ENCODE data around the gene TSPO.

DNA sequence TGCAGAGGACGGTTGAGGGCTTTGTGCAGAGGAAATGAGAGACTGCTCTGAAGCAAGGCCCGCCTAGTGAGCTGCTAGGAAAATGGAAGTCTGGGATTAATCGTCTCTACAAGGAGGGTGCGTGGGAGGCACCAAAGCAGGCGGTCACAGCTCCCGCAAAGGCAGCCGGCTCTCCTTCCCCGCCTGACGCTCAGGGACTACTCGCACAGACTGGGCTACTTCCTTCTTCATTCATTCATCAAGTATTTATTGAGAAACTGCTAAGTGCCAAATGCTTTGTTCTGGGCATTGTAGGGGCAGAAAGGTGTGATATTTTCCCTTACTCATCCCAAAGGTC, 463 bp upstream of the NAGA start:
- PRO-cap: no peak
- RAMPAGE, long total RNA, 4 experiments: no peak in any of the 4 experiments

DNA sequence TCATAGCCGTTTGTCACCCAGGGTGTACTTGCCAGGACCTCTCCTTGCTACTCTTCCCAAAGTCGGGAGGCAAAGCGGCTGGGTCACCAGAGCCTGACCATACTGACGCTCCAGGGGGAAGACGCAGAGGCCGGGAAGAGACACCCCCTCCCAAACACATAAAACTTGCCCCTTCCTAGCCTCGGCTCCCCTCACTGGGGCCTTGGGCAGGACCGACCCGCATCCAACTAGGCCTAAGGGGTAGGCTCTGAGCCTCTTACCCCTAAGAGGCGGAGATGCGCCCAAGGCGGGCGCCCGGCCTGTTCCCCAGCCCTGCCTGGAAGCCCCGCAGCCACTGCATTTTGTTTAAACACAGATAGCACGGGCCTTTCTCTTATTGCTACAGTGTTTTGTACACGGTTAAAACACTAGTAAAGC, 483 bp upstream of the SMDT1 start:
- PRO-cap: no peak
- RAMPAGE, long total RNA, 4 experiments: no peak in any of the 4 experiments

DNA sequence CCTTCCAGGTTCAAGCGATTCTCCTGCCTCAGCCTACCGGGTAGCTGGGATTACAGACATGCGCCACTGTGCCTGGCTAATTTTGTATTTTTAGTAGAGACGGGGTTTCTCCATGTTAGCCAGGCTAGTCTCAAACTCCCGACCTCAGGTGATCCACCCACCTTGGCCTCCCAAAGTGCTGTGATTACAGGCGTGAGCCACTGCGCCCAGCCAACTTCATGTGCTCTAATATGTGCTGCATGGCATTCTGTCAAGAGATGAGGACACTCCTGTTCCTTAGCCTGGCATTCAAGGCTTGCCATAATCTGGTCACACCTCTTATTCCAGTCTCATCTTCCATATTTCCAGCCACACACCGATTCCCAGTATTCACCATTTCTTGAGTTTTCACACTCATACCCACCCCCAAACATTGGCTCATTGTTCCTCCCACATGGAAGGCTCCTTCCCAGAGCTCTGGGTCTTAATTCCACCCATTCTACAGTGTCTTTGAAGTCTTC, 2.8 kb downstream of the SMDT1 start:
- PRO-cap: no peak
- RAMPAGE, long total RNA, 4 experiments: no peak in any of the 4 experiments

DNA sequence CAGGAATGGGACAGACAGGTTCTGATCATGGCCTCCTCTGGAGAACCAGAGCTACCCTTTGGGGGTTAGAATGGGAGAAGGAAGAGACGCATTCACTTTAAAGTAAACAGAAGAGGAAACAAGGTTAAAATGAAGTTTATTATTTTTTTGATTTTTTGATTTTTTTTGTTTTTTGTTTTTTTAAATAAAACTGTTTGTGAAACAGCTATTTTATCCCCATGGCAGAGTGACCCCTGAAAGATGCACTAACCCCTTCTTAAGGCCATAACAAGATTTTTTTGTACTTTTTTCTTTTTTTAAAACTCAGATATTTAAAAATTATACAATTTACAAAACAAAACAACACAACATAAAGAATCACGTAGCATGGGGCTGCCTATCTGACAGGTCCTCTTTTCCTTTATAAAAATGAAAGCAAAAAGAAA, 29.3 kb upstream of the CYP2D6 start:
- PRO-cap: no peak
- RAMPAGE, long total RNA, 4 experiments: no peak in any of the 4 experiments

- PRO-cap: no peak
- RAMPAGE, long total RNA, 4 experiments: no peak in any of the 4 experiments
Measured at GRCh38 chr22:42180298-42181239, 50.0 kb upstream of the CYP2D6 start.

DNA sequence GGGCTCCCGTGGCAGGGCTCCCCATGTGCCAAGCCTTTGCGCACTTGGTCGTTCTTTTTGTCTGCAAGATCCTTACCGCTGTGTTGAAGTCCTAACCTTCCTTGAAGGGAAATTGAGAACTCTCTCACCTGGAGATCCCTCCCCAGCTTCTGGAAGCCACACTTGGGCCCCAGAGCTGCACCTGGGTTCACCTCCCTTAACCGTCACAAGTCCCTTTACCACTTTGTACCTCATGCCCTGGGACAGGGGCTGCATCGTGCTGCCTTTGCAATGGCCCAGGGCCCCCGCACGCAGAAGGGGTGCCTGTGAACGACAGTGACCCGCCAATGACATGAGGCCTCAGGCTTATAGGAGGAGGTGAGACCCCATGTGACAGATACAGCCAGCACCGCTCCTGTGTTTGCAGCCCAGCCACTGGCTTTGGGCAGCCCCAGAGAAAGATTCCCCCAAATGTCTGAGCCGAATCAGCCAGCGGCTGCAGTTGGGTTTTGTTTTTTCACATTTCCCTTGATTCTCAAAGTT, 77.7 kb upstream of the TCF20 start:
- PRO-cap: no peak
- RAMPAGE, long total RNA, 4 experiments: no peak in any of the 4 experiments

GRCh38 chr22:42375866-42376518, 56.2 kb downstream of the NFAM1 start:
- PRO-cap: no peak
- RAMPAGE, long total RNA, 4 experiments: no peak in any of the 4 experiments

DNA sequence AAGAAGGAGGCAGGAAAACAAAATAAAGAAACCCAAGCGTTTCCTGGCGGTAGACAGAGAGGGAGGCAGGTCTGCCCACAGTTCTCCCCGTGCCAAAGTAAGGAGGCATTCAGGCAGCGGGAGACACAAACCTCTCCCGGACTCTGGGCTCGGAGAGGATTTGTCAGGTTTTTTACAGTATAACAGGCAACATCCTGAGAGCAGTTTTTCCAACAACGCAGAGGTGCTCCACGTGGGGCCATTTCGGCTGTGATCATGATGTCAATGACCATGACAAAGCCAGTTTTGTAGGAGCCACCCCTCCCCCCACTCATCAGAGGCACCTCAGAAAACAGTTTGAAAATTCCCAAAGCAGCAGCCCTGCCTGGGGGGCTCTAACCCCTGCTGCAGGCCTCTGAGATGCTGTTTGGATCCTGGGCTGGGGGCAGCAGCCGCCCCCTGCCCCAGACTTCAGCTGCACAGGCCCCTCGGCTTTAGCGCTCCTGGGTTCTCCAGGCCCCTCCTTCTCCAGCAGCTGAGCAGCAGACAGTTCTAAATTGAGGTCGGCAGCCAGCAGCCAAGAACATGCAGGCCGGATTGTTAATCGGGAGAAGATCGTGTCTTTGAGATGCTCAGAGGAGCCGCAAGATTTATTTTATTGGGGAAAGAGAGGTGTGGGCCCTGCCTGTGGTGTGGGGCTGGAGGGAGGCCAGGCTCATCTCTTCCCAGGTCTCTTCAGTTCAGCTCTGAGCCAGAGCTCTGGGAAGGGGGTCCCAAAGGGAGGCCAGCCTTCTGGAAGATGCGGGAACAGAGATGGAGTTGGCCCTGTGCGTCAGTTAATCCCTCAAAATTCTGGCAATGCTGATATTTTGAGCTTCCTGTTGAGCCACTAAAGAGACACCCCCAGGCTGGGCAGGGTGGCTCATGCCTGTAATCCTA, 19.3 kb downstream of the NFAM1 start:
- PRO-cap: no peak
- RAMPAGE, long total RNA, 4 experiments: no peak in any of the 4 experiments

GRCh38 chr22:42518382-42518670, 1.3 kb downstream of the RRP7A start:
- PRO-cap: no peak
- RAMPAGE, long total RNA, 4 experiments: no peak in any of the 4 experiments

- PRO-cap: no peak
- RAMPAGE, long total RNA, 4 experiments: no peak in any of the 4 experiments
Measured at GRCh38 chr22:42537094-42537753, 16.5 kb upstream of the SERHL2 start.

DNA sequence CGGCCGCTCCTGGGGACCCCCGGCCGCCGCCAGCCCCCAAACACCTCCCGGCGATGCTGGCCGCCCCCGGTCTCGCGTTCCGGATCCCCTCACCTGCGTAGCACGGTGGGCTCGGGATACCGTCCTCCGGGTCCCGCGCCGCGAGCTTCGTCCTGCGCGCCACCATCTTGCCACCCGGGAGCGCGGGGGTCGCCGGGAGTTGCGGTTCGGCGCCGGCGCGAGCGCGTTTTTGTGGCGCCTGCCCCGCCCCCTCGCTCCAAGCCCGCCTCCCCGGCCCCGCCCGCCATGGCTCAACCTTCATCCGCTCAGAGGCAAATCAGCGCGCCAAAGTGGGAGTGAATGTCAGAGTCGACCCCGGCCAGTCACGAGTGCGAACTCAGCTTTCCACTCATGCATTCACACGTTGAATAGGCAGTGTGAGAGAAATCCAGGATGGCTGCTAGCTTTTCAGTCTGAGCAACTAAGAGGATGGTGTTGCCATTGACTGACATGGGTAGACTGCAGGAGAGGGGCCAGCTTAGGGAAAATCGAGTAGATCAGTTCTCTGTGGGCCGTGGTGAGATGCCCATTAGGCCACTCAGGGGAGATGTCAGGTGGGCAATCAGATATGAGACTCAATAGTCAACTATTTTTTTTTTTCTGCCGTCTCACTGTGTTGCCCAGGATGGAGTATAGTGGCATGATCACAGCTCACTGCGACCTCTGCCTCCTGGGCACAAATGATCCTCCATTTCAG, 28.2 kb downstream of the SERHL2 start:
- PRO-cap: no peak
- RAMPAGE, long total RNA, 4 experiments: start-site peak on the minus strand in 1 of 4 experiments, centred at position 189 of the sequence, 32 reads per replicate

GRCh38 chr22:42686647-42687126, 34.0 kb downstream of the A4GALT start:
- PRO-cap: no peak
- RAMPAGE, long total RNA, 4 experiments: no peak in any of the 4 experiments

DNA sequence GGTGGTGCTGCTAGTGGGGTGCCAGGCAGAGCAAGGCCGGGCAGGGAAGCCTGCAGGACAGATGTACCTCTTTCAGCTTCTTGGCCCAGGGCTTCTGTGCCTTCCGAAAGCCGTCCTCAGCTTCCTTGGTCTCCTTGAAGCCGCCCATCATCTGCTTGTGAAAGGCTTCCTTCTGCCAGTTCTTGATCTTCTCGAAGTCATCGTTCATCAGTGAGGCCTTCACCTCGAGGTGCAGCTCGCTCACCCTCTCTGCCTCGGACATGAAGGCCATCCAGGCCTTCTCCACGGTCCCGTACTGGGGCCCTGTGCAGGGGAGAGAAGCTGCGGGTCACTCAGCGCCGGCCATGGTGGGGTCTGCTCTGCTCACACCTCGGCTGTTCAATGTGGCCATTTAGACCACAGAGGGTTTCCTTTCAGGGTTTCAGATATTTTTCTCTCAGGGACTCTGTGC, 33.8 kb upstream of the ARFGAP3 start:
- PRO-cap: no peak
- RAMPAGE, long total RNA, 4 experiments: no peak in any of the 4 experiments

GRCh38 chr22:42934247-42934911, 77.3 kb upstream of the ARFGAP3 start:
- PRO-cap: no peak
- RAMPAGE, long total RNA, 4 experiments: no peak in any of the 4 experiments

GRCh38 chr22:42937155-42937998, 77.6 kb downstream of the PACSIN2 start:
- PRO-cap: no peak
- RAMPAGE, long total RNA, 4 experiments: start-site peak on the plus strand in 1 of 4 experiments, at chr22:42937703-42937712 at its widest, 7 reads per replicate

- PRO-cap: no peak
- RAMPAGE, long total RNA, 4 experiments: no peak in any of the 4 experiments
Measured at GRCh38 chr22:43036090-43036755, 21.3 kb upstream of the PACSIN2 start.

DNA sequence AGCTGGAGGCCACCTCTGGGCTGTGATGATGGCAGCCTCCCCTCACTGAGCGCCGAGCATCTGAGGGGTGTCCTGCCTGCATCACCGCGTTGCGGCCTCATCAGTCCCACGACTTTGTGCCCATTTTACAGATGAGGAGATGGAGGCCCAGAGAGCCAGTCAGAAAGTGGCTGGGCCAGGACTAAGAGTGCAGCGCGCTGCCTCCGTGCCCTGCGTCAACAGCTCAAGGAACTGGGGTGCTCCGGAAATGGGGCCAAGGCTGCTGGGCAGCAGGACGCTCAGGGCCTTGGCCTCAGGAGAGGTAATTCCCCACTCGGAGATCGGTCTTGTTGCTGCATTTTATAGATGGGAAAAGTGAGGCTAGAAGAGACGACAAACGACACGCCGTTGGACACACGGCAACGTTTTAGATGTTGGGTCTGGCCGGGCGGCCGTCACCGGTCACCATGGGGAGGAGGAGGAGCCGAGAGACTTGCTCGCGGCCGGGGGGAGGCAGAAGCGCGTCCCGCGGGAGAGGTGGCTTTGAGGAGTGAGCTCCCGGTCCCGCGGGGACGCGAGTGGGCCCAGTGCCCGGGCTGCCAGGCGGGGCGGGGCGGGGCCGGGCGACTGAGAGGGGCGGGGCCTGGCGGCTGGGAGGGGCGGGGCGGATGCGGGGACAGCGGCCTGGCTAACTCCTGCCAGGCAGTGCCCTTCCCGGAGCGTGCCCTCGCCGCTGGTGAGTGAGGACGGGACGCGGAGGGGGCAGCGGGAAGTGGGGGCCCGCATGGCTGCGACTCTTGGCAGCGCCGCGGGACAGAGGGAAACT, at the start of gene TSPO:
Gene TSPO, plus strand, starts transcription at position 670 of the 805 bp plus-strand sequence.
- PRO-cap: no peak
- RAMPAGE, long total RNA, 4 experiments: start-site peak on the plus strand in 4 of 4 experiments, centred at positions 669 to 679 of the sequence, 401 to 2,212 reads per replicate

DNA sequence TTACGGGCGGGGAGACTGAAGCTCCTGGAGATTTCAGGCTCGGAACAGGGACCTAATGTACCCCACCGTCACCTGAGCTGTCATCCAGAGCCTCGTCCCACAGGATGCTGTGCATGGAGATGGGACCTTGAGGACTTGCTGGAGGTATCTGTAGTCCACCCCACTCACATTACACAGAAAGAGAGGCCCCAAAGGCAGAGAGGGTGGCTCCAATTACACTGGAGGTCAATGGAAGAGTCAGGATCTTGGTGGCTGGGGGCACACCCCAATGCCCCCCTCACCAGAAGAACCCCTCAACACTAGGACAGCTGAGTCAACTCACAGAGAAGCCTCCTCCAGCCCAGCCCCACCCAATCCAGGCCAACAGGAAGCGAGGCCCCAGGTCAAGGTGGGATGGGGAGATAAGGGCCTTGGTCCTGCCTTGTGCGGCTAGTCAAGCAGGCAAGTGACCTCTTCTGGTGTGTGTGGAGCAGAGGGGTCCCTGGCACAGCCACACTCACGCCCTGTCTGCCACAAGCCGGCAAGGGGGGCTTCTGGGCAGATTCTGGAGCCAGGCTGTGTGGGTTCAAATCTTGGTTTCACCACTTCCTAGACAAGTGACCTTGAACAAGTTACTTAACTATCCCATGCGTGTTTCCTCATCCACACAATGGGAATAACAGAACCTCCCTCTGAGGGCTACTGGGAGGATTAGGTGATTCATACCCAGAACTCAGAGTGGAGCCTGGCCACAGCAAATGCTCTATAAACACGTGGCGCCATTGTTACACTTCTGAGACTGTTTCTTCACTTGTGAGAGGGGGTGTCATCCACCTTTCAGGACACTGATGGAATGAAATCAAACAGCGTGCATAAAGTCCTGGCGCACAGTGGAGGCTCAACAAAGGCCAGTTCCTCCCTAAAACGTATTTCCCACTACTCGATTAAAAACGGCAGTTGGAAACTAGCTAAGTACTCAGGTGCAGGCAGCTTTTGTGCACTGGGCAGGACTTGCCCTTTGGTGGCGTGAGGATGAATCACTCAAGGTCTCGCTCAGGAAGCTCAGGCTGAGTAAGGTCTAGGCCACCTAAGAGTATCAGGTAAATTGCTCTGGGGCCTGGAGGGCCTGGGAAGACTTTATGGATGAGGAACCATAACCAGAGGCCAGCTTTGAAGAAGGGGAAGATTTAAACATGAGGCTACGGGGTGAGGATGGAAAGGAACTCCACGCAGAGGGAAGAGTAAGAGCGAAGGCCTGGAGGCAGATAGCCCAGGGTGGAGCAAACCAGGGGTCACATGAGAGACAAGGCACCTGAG, 3.2 kb downstream of the TTLL12 start:
- PRO-cap: no peak
- RAMPAGE, long total RNA, 4 experiments: no peak in any of the 4 experiments

DNA sequence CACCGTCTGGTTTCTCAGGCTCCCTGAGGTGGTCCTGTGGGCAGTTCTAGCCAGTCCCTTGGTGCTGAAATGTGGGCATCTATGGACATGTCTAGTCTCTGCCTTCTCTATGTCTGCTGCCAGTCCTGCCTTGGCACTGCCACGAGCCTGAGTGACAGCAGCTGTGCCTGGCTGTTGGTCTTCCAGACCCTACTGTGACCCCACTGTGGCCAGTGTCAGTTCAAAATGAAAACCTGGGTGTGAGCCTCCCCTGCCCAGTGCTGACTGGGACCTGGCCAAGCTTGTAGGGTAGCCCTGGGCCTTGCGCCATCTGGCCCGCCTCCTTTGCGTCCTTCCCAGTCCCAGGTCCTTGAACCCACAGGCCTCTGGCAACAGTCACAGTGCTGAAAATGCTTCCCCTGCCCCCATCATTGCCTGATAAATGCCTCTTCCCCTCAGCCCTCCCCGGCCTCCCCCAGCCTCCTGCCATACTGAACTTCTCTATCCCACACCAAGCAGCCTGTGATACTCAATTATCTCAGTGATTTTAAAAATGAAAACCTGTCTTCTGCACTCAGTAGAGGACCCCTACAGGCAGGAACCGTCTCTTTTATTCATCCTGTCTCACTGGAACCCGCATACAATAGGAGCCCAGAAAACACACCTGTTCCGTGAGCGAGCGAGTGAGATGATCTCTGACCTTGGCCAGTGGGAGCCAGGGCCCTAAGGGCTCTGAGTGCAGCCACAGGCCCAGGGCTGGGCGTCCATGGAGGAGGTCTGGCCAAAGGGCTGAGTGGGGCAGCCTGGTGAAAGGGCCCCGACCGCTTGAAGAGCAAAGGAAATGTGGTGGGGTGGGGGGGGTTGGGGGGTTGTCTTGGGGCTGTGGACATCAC, 49.6 kb upstream of the TTLL12 start:
- PRO-cap: no peak
- RAMPAGE, long total RNA, 4 experiments: no peak in any of the 4 experiments

DNA sequence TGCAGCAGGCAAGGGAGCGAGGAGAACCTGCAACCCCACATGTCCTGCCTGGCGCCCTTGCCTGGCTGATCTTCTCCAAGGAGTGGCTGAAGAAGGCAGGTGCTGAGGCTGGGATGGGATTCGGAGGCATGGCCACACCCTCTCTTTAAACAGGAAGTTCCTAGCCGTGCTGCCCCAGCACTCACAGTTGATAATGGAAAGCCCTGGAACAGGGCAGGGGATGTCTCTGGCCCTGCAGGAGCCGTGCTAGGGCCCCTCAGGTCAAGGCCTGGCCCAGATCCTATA, 65.0 kb downstream of the SCUBE1 start:
- PRO-cap: no peak
- RAMPAGE, long total RNA, 4 experiments: no peak in any of the 4 experiments

Measured in omental fat pad (tissue), 4 donors.